Islet of Langerhans (tissue), 1 donor: ENCODE data around the genes AHSP, TP53TG3B, MYLK3 and LONP2.

DNA sequence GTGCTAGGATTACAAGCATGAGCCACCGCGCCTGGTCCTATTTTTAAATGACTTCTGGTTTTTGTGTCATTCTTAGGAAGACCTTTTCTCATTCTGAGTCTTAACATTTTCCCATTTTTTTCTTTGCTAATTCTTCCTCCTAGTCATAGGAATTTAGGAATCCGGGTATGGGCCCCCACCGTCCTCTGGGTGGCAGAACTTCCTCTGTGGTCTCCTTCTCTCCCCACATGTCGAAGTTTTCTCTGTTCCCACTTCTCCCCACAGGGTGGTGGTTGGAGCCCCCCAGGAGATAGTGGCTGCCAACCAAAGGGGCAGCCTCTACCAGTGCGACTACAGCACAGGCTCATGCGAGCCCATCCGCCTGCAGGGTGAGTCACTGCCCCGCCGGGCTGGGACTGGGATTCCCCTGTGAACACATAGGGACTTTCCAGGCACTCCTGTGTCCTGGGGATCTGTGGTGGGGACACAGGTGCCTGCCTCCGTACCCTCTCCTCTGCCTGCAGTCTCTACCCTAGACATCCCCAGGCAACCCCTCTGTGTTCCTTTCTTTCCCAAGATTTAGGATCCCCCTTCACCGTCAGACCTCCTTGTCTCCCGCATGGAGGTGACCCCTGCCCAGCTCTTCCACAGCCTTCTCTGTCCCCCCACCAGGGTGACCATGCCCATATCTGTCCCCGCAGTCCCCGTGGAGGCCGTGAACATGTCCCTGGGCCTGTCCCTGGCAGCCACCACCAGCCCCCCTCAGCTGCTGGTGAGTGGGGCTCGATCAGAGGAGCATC is 5.5 kb downstream of the ITGAM start:
- RRBS, result no CpG with 5 or more reads among the region's 17 CpGs

- RRBS, result 52% methylated on average over 3 of the region's 25 CpGs
These were observed 5.7 kb upstream of the ARMC5 start for GRCh38 chr16:31453233-31454370.

DNA sequence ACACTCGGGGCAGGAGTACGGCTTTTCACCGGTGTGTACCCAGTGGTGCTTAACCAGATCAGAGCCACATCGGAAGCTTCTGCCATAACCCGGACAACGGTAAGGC is 1.0 kb upstream of the ARMC5 start:
- RRBS, result 8% methylated on average over 4 of the region's 6 CpGs

DNA sequence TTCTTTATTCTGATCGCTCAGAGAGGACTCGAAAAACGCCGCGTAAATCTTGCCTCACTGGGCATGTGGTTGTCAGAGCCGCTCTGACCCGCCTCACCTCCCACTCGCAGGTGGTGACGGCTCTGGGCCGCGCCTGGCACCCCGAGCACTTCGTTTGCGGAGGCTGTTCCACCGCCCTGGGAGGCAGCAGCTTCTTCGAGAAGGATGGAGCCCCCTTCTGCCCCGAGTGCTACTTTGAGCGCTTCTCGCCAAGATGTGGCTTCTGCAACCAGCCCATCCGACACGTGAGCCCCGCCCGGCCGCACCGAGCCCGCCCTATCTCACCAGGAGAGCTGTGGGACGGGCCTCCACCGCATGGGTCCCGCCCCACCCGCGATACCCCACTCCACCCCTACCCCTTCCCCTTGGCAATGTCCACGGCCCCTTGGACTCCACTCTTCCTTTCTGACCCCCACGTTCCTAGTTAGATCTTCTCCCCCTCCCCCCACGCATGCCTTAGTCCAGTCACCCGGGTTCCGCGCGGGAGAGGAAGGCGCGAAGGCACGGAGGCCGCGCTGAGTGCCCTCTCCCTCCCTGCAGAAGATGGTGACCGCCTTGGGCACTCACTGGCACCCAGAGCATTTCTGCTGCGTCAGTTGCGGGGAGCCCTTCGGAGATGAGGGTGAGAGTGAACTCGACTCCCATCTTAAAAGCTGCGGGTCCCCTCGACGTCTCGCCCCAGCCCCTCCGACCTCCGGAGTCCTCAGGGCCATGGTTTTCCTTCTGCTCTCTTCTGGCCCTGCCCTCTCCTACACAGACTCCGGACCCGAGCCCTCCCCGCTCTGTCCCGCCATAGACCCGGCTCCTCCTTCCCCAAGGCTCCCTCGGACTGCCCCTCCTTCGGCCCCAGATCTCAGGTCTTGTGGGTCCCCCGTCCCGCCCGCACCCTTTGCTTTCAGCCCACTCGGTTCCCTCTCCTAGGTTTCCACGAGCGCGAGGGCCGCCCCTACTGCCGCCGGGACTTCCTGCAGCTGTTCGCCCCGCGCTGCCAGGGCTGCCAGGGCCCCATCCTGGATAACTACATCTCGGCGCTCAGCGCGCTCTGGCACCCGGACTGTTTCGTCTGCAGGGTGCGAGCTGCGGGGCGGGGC is 4.3 kb downstream of the TGFB1I1 start:
- RRBS, result 8% methylated on average over 15 of the region's 83 CpGs

GRCh38 chr16:31480913-31481373 is 2.0 kb upstream of the SLC5A2 start:
- RRBS, result no CpG with 5 or more reads among the region's 6 CpGs

DNA sequence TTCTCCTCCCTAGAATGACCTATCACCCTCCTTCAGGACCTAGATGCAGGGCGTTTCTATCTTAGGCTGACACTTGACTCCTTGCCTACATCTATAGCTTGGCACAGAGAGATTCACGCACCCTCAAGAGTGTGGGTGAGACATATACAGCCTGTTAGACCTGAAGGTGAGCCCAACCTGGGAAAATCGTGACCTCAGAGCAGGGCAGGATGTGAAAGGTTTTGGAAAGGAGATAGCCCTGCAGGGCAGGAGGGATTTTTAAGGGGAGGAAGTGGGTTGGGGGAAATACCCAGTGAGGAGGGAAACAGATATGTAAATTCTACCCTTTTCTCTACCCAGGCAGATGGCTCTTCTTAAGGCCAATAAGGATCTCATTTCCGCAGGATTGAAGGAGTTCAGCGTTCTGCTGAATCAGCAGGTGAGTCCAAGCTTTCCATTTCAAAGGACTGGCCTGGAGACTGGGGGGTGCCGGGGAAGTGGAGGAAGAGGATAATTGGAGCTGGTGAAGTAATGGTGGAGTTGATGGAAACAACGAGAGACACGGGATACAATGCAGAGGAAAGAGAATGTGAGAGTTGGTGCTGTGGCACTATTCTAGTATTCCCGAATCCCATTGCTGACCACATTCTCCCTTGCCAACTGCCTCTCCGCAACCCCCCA is at the start of gene AHSP:
TSS of gene AHSP (plus strand) at position 104 of the 660 bp plus-strand sequence.
- RRBS, result no CpG with 5 or more reads among the region's 10 CpGs

DNA sequence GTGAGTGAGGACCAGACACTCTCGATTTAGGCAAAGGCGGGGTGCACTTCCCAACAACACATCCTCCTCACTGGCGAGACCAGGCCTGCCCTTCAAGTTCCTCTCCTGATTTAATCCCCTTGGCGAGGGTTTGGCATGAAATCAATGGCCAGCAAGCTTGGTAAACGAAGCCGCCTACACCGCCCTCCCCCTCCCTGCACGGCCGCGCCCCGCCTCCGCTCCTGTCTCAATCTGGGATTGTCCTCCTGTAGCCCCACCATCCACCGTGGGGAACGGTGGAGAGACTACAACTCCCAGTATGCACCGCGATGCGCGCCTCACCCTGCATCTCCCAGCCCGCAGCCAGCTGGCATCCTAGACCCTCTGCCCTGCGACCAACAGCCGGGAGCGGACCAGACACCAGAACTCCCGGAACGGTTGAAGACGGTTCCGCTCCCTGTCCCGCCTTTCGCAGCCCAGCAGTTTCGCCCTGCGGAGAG is at the start of gene TP53TG3B:
TSS of gene TP53TG3B (plus strand) at position 241 of the 479 bp plus-strand sequence.
- RRBS, result no CpG with 5 or more reads among the region's 30 CpGs

DNA sequence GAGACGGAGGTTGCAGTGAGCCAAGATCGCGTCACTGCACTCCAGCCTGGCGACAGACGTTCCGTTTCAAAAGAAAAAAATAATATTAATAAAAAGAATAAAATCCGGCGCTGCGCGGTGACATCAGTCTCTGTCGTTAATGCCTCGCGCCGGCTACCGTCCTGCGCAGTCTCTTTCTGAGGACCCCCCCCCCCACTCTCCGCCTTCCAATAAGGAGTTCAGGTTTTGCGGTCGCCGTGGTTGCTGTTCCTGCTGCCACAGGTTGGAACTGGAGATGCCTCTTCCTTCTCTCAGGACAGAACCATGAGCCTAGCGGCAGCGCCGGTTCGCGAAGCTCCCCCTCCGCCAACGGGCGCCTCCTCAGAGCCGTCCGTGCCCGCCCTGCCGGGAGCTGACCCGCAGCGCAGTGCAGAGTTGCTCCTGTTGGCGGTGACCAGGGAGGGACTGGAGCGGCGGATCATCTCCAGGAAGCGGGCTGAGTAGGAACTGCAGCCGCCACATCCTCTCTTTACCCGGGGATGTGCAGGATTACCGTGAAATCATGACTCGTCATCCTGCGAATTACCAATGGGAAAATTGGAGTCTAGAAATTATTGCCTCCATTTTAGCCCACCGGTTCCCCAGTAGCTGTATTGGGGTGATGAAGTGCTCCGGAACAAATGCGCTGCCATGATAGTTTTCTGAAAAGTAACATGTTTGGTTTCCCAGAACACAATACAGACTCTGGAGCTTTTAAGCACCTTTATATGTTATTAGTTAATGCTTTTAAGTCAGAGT is 2093.5 kb downstream of the TP53TG3F start:
- RRBS, result 47% methylated on average over 18 of the region's 46 CpGs

- RRBS, result 84% methylated on average over 3 of the region's 15 CpGs
These were observed 16.0 kb downstream of the MYLK3 start for GRCh38 chr16:46732112-46732597.

DNA sequence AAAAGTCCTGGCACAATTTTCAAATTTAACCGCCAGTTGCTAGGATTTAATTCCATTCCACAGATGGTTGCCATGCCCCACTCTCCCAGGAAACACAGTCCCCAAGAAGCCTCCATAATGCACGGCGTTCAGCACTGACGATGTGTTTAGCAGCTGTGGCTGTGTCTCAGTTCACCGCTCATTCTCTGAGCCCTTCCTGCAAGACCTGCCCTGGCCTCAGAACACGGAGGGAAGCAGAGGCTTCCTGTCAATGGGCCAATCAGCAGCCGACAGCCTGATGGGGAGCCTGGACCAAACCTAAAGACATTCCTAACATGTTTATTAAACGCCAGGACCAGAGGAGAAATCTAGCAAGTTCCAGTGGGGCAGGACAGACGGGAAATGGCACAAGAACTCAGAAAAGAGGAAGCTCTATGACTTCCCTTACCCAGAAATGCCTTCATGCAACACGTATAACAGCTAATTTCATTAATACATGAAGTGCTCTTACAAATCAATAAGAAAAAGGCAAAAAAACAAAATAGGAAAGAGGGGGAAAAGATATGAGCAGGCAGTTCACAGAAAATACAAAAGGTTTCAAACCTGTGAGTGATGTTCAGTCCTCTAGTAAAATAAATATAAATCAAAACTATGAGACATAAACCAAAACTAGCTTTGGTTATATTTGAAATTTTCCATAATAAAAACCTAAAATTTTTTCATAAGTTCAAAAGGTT is 4.7 kb downstream of the MYLK3 start:
- RRBS, result no CpG with 5 or more reads among the region's 10 CpGs

- RRBS, result no CpG with 5 or more reads among the region's 21 CpGs
These were observed at the start of gene MYLK3 for GRCh38 chr16:46747845-46748714. TSS of gene MYLK3 (minus strand) at chr16:46748344.

- RRBS, result no CpG with 5 or more reads among the region's 28 CpGs
These were observed 974 bp downstream of the GPT2 start for GRCh38 chr16:46884985-46885687.

GRCh38 chr16:46920695-46921033 is 36.5 kb downstream of the GPT2 start:
- RRBS, result no CpG with 5 or more reads among the region's 4 CpGs

DNA sequence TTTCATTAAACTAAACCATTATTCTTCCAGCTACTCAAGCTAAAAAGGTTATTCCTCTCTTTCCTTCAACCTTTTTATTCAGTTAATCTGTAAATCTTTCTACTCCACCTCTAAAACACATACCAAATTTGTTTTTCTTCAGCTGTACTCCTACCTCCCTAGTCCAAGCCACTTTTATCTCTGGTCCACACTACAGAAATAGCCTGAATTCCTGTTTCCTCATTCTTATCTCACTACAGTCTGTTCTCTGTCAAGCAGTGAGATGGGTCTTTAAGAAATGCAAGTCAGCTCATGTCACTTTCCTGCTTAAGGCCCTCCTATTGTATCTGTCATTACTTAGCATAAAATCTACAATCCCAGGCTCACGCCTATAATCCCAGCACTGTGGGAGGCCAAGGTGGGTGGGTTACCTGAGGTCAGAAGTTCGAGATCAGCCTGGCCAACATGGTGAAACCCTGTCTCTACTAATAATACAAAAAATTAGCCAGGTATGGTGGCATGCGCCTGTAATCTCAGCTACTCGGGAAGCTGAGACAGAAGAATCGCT is 7.0 kb downstream of the PHKB start:
- RRBS, result no CpG with 5 or more reads among the region's 5 CpGs

DNA sequence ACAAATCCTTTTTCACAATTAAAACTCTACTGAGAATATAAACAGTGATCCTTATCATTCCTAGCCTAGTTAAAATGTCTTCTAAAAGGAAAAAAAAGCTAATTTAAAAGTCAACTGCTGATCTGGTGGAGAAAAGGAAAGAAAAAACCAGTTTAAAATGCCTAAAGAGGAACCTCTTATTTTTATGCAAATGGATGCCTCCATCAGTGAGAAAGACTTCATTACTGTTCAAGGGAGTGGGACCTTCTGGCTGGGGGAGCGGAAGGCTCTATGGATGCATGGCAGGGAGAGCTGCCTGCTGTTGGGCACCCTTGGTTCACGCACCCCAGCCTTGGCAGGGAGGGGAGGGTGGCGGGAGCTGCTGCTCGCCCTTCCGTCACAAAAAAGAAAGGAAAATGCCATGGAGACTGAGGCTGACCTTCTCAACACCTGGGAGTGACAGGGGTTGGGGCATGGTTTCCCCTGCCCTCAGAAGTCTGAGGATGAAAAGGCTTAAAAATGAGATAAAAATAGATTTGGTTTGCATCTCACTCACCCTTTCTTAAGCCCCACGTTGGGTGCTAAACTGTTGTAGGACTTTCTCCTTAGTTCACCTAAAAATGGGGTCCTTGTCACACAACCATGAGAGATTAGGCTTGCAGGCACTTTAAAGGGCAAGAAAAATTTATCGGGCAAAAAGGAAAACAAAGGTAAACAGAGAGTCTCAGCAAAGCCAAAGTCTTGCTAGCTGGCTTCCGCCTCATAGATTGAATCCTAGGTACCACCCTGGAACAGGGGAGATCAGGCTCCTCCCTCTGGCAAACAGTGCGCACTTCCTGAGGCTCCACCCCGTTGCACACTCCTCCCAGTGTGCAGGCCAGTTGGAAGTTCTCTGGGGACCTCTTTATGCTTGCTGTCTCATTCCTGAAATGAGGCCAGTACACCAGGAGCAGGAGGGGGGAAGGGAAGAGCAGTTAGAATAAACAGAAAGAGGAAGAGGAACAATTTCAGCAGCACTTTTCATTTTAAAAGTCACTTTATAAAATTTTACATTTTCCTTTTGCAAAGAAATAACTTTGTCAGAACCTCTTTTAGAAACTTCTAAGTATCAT is 31.5 kb downstream of the PHKB start:
- RRBS, result no CpG with 5 or more reads among the region's 10 CpGs

GRCh38 chr16:47634127-47634705 is 173.1 kb downstream of the PHKB start:
- RRBS, result no CpG with 5 or more reads among the region's 1 CpG

- RRBS, result no CpG with 5 or more reads among the region's 4 CpGs
These were observed 207.9 kb downstream of the PHKB start for GRCh38 chr16:47668981-47669479.

DNA sequence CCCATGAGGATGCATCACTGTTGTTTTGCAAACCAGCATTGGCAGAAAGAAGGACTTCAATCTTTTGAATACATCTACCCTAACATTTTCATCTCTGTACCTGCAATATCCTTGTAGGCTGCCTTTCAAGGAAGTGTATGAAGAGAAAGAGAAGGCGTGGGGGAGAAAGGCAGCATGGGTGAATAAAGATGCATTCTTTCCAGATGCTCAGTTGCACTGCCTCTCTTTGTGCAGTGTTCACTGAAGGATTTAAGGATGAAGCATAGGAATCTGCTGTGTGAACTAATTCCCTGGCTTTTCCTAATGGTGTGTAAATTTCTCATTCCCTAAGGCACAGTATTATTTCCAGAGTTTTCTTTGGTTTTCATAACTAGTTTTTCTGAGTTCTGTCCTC is 226.8 kb downstream of the PHKB start:
- RRBS, result no CpG with 5 or more reads among the region's 1 CpG

DNA sequence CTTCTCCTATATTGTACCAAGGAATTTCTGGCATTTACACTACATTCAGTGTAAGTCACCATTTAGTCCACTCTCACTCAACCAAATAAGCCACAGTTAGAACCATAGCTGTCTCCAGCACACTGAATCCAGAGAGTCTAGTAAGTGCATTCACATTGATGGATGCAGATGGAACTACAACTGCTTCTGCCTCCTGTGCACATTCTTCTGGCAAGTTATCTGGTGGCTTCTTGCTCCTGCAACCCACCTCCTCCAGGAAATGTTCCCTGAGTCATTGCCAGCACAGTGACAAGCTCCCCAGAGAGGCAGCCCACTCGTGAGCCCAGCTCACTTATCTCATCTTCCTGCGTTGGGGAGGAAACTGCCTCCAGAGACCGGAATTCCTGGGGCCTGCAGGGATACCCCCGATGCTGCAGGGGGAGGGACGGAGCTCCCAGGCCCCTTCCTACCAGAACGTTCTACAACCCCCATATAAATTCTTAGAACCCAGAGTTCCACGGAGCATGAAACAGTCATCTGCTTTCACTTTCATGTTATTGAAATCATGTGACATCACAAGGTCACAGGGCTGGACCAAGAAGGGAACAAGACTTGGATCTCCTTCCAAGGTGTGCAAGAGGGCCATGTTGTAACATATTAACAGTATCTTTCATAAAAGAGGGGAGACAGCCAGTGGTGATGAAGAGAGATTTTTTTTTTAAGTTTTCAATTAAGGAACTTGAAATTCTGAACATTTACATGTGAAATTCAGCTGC is 318.5 kb downstream of the PHKB start:
- RRBS, result no CpG with 5 or more reads among the region's 7 CpGs

GRCh38 chr16:48244112-48245166 is at the start of gene LONP2:
TSS of gene LONP2 (plus strand) at chr16:48244300.
- RRBS, result 6% methylated on average over 12 of the region's 71 CpGs